ENCODE results near the gene HNRNPD.

DNA sequence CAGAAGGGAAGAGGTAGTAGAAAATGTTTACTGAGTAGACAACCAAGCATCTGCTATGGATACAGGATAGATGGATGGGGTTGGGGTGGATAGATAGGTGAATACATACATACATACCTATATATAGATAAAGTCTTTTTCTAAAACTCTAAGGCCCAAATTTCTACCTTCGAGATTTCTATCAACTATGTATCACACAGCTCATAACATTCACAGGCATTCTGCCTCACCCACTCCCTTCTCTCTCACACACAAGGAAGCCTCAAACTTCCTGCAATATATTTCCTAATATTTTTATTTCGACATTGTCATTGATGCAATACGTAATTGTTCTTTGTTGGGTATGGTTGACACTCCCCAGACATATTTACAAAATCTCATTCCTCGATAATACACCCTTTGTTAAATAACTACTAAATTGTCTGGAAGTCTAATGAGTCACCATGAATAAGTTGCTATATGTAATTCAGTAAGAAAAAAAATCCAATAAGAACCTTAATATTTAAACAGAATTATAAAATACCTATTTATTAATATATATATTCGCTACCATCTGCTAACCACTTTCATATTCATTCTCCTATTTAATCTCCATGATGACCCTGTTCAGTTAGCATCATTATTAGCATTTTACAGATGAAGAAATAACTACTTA, 143.5 kb downstream of the HNRNPD start:
- RRBS = no CpG with 5 or more reads among the region's 5 CpGs

- RRBS = no CpG with 5 or more reads among the region's 86 CpGs
These were observed at the start of gene HNRNPD for GRCh38 chr4:82373371-82374081. TSS of gene HNRNPD (minus strand) at chr4:82373991.

GRCh38 chr4:82424451-82425309, 5.6 kb downstream of the HNRNPDL start:
- RRBS = no CpG with 5 or more reads among the region's 3 CpGs

- RRBS = no CpG with 5 or more reads among the region's 1 CpG
These were observed 4.8 kb upstream of the THAP9 start for GRCh38 chr4:82895692-82896246.

DNA sequence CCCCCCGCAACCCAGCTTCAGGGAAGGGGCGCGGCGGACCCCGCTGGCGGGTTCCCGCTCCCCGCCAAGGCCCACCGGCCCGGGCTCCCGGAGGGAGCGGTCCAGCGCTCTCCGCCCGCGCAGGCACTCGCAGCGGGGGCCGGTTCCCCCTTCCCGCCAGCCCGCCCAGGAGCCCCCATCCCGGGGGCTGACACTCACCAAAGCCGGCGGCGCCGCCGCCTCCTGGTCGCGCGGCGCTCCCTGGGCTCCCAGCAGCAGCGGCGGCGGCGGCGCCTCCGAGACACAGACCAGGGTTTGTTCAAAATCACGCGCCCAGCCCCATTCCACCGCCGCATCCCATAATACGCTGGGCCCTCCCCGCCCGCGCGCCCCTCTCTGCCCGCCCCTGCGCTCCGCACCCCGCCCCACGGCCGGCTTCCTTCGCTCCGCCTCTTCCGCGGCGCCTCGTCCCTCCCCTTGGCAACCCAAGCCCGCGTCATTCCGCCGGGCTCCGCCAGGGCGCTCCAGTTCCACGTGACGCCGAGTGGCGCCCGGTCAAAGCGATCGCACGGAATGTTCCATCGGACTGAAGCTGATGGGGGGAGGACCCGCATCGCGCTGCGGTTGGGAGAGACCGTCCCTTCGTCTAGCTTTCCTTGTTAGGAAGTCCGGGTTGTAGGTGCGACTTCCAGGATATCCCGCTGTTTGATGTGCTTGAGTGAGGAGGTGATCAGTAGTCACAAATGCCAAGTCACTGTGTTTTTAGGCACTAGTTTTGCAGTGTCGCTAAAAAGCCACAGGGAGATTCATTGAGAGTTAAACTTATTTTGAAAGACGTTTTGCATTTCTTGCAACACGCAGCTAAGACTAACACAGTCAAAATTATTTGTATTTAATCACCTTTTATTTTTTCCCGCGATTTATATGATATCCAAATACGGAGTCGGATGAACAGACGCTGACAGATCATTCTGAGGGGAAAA, 2.3 kb upstream of the LIN54 start:
- RRBS = 2% methylated on average over 30 of the region's 90 CpGs

DNA sequence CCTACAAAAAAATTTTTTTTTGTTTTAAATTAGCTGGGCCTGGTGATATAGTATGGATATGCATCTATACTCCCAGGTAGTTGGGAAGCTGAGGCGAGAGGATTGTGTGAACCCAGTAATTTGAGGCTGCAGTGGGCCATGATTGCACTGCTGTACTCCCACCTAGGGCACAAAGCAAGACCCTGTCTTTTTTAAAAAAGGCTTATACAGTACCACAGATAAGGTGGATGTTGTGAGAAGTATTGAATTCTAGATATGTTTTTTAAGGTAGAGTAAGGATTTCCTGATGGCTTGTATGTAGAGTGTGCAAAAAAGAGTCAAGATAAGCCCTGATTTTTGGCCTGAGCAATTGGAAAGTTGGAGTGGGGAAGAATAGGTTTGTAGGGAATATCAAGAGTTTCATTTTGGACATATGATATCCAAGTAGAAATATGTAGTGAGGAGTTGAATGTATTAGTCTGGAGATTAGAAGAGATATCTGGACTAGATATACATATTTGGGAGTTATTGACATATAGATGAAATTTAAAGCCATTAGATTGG, 16.3 kb downstream of the COPS4 start:
- RRBS = no CpG with 5 or more reads among the region's 1 CpG

DNA sequence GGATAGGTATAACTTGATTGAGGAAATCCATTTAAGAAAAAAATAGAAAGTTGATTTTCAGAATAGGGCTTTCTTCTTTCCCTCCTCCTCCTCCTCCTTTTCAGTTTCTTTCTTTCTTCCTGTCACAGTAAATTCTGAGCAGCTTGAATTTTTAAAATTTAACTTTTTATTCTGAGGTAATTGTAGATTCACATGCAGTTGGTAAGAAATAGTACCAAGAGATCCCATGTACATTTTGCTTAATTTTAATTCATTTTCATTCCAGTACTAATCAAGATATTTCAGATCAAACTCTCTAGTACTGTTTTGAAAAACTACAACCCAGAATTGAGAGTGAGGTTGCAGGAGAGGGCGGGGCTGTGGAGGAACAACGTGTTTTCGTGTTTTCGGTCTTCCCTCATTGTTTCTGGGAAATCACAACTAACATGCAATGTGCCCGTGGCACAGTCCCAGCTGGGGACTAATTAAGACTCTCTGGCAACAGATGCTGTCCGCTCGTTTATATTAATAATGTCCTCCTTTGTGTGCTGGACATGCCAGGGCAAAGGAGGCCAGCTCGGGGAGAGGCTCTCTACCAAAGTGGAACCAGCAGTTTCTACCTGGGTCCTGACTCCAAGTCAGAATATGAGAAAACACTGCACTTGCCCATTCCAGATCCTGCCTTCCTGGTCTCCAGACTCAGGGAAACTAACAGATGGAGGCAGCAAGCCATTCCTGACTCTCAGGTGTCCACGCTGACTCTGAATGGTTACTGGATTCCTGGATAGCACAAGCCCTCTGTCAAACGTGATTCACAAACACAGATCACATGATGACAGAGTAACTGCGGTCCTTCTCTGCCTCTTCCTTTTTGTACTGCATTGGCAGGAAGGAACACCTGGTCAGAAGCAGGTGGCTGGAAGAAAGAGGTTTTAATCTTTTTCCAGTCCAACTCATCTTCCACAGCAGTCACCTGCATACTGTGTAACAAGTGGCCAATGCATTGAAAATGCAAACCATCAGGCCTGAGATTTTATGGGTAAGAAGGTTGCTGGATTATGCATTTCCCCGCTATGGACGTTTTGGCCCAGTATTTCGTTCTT, 65.2 kb downstream of the COQ2 start:
- RRBS = no CpG with 5 or more reads among the region's 14 CpGs

DNA sequence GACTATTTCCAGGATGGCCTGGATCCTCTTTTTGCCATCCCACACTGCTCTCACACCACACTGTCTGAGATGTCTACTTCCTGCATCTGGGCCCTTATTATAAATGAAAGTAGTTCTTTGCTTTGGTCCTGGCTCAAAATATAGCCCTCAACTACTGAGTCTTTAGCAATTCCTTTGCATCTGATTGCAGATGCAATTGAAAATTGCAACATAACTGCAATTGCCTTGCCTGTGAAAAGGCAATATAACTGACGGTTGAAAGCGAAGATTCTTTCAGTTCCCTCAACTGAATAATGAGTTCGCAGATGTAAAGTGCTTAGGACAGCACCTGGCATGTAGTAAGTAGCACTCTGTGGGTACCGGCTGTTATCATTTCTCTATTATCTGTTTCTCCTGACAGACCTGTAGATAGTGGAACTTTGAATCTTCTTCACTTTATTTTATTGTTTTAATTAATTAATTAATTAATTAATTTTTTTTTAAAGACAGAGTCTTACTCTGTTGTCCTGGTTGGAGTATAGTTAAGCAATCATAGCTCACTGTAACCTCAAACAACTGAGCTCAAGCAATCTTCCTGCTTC, 44.0 kb downstream of the COQ2 start:
- RRBS = no CpG with 5 or more reads among the region's 4 CpGs

DNA sequence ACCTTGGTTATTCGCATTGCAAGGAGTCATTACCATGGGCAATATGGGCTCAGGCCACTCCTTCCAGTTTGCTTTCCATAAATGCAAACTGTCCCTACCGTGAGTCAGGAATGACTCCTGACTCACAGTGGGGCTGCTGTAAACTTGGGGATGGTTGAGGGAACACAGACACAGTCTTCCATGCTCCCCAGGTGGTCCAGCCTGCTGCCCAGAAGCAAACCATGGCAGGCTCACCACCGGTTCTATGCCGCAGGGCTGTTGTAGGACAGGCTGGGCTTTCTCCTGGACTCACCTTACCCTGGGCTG, 36.1 kb downstream of the COQ2 start:
- RRBS = no CpG with 5 or more reads among the region's 4 CpGs

GRCh38 chr4:83255575-83256017, 29.0 kb downstream of the COQ2 start:
- RRBS = no CpG with 5 or more reads among the region's 1 CpG

GRCh38 chr4:83548378-83548988, 12.6 kb downstream of the GPAT3 start:
- RRBS = no CpG with 5 or more reads among the region's 5 CpGs

GRCh38 chr4:84572665-84573163, 10.2 kb upstream of the CDS1 start:
- RRBS = no CpG with 5 or more reads among the region's 3 CpGs

DNA sequence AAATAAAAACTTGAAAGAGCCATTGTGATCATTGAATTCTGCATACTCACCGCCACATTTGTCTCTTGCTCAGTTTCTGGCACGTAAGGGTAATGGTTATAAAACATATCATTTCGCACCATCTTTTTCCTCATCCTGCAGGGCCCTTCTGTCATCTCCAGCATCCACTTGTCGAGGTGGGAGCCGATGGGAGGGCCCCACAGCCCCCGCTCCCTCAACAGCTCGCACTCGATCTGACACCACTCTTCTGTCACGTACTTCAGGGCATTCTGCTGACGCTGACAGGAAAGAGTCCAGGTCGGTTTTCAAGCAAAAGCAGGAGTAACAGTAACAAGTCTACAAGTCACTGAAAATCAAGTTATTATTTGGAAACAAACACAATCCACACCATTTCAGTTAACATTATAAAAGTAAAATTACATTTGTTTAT, 150.4 kb downstream of the CDS1 start:
- RRBS = no CpG with 5 or more reads among the region's 11 CpGs

DNA sequence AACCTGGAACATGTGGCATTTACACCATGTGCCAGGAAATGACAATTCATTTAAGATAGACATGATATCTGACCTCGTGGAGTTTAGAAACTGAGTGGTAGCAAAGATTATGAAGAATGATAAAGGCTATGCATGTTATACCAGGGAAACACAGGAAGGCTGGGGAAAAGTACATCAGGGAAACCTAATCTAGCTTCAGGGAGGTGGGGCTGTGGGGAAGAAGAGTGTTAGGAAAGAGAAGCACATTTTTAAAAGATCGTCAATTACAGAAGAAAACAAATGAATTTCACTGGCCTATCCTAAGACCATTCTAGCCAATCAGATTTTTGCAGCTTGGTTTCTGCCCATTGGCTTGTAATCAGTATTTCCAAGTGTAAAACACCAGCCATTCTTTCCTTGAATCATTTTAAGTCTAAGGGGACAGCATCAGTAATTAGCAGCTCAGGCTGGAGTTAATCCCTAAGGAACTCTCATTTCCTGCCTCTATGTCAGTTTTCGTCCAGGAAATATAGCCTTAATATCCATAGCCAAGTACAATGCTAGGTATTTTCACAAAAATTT, 79.3 kb downstream of the WDFY3 start:
- RRBS = no CpG with 5 or more reads among the region's 3 CpGs

GRCh38 chr4:84931899-84932525, 34.5 kb downstream of the WDFY3 start:
- RRBS = no CpG with 5 or more reads among the region's 3 CpGs

DNA sequence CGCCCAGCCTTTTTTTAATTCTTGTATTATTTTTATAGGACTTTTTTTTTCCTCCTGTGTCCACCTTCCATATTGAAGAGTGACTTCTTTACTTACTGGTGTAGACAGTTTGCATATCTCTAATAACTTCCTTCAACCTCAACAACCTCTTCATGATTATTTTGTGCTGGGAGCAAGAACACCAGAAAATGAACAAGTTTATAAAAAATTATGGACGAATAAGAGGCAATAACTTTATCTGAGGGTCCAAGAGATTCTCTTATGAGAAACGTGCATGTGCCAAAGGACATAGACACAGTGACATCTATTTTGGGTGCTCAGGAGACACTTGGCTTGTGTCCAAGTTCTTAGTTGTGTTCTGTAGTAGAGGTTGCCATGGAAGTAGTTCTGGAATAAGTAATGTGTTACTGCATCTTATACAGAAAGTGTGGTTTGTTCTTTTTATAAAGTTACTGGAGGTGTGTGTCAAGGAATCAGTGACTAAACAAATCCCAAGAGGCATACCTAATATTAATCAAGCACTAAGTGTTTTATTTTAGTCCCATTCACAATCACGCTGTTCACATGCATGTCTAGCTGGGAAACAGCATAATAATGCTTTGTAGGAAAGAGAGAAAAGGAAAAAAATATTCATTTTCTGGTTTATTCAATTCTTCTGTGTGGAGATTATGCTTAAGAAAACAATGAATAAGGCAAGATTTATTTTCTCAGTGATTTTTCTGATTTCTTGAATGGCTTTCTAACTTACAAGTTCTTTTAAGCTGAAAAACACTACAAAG, 305.7 kb downstream of the ARHGAP24 start:
- RRBS = no CpG with 5 or more reads among the region's 4 CpGs

- RRBS = no CpG with 5 or more reads among the region's 3 CpGs
These were observed 41.7 kb downstream of the SLC10A6 start for GRCh38 chr4:86807540-86807916.

GRCh38 chr4:86935266-86936045, 645 bp downstream of the AFF1 start:
- RRBS = 1% methylated on average over 23 of the region's 62 CpGs

DNA sequence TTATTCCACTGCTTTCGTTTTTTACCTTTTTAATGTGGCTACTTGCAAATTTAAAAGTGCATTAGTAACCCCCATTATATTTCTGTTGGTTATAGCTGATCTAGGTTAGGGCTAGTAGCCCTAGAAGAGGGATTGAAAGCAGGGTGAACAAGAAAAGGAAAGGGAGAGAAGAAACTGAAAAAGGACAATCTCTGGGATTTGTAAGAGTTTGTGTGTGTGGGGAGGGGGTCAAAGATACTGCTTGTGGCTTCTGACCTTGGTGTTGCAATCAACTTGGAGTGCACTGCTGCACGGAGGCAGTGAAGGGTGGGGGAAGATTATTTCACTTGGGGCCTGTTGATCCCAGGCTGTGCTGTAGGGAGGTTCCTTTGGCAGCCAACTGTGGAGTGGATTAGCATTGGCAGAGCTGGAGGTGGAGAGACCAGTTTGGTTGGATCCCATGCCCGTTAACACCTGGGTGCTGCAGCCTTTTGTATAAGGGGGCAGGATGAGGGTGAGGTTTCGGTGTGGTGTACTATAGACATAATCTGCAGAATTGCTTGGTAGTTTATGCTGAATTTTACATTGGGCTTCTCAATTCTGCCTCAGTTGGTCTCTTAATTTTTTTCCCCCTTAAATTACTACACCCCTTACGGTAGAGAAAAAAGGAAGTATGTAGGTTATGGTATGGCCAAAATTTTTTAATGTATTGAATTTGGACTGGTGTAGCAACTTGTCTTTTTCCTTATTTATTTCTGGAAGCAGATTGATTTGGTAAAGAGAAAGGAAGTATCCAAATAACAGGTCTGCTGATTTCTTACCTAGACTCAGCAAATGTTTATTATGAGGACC, 38.3 kb downstream of the AFF1 start:
- RRBS = no CpG with 5 or more reads among the region's 5 CpGs